Placental epithelial cell (primary cell): ENCODE measurements around a stretch of chr2.

DNA sequence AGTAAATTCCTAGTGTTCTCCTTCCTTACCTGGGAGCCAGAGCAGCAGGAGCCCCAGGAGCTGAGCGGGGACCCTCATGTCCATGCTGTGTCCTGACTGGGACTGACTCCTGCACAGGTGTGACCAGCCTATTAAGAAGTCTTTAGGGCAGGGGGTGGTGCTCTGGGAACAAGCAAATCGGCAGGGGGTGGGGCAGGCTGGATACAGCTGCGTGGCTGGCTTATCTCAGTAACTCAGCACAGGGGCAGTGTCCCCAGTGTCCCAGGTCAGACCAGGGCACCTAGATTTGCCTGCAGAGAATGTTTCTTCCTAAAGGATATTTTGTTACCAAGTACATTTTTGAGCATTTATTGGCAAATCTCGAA, 318.9 kb downstream of the RPIA start:
- CAGE, long polyA plus RNA: no peak

DNA sequence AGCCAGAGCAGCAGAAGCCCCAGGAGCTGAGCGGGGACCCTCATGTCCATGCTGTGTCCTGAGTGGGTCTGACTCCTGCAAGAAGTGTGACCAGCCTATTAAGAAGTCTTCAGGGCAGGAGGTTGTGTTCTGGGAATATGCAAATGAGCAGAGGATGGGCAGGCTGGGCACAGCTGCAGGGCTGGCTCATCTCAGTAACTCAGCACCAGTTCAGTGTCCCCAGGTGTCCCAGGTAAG, 354.9 kb downstream of the RPIA start:
- CAGE, long polyA plus RNA: no peak

GRCh38 chr2:89838335-89838932, 1147.0 kb downstream of the RPIA start:
- CAGE, long polyA plus RNA: no peak

DNA sequence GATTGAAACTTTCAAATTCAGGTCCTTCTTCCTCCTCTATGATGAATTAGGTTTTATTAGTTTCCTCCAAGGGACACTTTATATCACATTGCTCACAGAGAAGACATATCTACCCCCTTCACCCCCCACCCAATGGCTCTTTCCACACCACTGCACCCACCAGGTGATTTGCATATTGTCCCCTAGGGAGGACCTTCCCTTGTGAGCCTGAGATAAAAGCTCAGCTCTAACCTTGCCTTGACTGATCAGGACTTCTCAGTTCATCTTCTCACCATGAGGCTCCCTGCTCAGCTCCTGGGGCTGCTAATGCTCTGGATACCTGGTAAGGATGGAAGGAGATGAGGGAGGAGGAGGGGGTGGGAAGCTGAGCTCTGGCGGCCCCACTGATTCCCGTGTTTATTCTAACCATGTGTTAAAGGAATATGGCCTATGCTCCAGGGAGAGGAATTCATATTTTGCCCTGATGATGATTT, 1255.8 kb downstream of the RPIA start:
- CAGE, long polyA plus RNA: no peak

GRCh38 chr2:90021308-90021753, 1329.9 kb downstream of the RPIA start:
- CAGE, long polyA plus RNA: no peak

DNA sequence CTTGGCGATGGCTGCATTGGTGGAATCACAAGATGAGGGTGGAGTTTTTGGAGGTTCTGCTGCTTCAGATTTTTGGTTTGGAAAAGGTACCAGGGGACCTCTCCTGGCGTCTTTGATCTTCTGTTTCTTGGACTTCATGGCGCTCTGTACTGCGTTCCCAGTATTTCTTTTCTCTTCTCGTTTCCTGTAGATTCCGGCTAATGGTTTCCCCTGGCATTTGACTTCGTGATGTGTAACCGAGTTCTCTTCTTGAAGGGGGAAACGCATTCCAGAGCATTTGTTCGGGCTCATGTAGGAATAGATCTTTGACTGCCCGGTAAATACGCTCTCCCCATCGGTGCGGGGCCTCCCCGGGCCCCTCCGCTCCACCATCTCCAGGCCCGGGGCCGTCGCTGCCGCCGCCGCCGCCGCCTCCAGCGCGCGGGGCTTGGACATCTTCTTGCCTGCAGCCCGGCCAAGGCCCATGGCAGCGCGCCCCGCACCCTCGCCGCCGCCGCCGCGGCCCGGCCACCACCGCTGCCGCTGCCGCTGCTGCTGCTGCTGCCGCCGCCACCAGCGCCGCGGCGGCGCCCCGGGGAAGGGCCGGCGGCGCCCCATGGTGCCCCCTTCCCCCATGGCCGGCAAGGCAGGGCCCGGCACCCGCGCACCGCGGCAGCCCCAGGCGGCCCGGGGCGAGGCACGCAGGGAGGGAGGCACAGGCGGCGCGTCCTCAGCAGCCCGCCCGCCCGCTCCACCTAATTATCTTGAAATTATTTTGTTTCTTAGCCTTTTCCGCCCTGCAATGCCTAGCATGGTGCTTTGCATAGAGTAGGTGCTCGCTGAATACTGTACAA, 2838.4 kb upstream of the AQP7B start:
- CAGE, long polyA plus RNA: no peak

GRCh38 chr2:95115515-95115769, 6.2 kb downstream of the MRPS5 start:
- CAGE, long polyA plus RNA: no peak

GRCh38 chr2:95391780-95392214, 10.7 kb upstream of the FAHD2A start:
- CAGE, long polyA plus RNA: no peak

DNA sequence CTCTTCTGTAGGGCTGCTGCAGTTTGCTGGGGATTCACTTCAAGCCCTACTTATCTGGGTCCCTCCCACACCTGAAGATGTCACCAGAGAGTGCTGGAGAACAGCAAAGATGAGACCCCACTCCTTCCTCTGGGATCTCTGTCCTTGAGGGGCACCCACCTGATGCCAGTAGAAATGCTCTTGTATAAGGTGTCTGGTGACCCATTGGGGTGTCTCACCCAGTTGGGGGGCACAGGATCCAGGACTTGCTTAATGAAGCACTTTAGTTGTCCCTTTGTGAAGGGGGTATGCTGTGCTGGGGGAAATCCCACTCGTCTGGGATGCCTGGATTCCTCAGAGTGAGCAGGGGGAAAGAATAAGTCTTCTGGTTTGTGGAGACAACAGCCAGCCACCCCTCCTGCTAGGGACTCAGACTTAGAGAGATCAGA, 165.9 kb downstream of the ANKRD36C start:
- CAGE, long polyA plus RNA: no peak

DNA sequence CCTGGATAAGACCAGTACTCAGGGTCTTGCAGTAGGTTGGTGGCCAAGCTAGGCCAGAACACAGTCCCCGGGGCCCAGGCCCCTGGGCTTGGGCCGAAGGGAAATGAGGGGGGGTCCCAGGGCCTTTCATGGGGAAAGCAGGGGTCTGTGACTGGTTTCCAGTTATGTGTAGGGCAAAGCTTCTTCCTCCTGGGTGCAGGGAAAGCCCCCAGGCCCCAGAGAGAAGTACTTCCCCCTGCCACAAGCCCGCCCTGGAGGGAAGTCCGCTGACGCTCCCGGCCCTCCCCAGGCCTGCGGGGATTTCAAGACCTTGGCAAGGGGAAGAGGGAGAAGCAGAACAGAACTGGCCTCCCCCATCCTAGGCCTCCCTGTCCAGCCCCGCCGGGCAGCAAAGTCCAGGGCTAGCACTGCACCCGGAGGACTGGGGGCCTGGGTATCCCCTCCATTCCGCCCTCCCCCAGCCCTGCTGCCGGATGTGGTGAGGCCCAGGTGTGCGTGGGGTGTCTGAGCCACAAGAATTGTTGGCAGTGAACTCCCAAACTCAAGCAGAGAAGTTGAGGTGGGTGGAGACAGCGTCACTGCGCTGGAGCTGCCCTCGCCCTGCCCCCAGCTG, 900 bp upstream of the DUSP2 start:
- CAGE, long polyA plus RNA: no peak

- CAGE, long polyA plus RNA: no peak
These were observed 18.6 kb upstream of the DUSP2 start for GRCh38 chr2:96163539-96164546.

DNA sequence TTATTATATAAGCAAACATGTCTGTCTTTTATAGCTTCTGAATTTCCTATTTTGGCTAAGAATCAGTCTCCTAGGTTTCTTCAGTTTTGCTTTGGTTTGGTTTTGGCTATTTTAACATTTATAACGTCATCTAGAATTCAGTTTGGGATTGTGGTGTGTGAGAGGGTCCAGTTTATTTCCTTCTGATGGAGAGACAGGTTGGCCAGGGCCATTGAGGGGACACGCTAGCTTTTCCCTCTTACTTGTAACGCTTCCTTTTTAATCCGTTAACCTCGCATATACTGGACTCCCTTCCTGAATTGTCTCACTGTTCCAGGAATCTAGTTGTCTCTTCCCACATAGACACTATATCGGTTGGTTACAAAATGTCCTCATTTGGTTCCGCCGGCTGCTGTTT, 35.2 kb downstream of the NEURL3 start:
- CAGE, long polyA plus RNA: no peak

GRCh38 chr2:96526821-96527984, 9.3 kb upstream of the ARID5A start:
- CAGE, long polyA plus RNA: no peak

DNA sequence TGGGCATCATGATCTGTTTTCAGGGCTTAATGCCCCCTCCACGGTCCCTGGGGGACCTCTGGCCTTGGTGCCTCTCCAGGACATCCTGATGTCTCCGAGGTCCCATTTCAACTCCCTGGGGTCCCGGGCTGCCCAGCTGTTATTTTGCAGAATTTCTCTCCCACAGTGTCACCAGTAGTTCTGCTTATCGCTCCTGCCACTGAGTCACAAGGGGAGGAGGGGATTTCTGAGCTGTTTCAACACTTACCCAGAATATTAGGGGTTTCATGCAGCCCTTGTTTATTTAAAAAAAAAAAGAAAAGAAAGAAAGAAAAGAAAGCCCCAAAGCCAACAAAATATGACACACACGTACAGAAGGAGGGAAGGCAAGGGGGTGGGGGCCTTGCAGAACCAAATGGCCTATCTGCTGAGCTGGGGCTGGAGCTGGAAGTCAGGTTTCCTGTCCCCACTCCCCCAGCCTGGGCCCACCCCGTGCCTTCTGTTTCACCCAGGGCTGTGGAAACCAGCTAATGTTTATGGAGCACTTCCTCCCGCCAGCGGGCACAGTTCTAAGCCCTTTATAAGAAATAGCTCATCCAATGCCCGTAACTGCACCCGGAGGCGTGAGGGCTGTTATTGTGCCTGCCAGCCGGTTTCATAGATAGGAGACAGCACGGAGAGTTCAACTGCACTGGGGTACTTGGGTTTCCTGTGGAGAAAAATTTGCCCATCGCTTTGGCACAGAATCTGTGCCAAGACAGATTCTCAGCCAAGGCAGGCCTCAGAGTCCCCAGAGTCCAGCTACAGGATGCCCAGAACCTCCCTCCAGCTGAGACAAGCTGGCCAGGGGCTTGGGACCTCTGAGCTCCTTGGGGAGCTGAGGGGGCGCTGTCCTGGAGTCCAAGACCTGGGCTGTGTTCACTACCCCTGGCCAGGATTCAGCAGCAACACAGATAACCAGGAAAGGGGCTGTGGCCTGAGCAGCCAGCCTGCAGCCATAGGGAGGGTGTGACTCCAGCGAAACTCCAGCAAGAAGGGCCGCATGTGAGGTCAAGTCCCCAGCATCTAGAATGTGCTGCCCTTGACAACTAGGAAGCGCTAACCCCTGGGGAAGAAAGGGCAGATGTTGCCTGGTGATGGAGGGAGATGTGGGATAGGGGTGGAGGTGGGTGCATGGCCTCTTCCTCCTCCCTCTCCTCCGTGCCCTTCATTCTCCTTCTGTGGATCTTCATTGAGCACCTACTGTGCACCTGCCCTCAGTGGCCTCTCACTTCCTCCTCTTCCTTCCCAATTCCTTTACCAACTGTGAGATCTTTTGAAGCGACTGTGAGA, 8.1 kb upstream of the ARID5A start:
- CAGE, long polyA plus RNA: no peak

DNA sequence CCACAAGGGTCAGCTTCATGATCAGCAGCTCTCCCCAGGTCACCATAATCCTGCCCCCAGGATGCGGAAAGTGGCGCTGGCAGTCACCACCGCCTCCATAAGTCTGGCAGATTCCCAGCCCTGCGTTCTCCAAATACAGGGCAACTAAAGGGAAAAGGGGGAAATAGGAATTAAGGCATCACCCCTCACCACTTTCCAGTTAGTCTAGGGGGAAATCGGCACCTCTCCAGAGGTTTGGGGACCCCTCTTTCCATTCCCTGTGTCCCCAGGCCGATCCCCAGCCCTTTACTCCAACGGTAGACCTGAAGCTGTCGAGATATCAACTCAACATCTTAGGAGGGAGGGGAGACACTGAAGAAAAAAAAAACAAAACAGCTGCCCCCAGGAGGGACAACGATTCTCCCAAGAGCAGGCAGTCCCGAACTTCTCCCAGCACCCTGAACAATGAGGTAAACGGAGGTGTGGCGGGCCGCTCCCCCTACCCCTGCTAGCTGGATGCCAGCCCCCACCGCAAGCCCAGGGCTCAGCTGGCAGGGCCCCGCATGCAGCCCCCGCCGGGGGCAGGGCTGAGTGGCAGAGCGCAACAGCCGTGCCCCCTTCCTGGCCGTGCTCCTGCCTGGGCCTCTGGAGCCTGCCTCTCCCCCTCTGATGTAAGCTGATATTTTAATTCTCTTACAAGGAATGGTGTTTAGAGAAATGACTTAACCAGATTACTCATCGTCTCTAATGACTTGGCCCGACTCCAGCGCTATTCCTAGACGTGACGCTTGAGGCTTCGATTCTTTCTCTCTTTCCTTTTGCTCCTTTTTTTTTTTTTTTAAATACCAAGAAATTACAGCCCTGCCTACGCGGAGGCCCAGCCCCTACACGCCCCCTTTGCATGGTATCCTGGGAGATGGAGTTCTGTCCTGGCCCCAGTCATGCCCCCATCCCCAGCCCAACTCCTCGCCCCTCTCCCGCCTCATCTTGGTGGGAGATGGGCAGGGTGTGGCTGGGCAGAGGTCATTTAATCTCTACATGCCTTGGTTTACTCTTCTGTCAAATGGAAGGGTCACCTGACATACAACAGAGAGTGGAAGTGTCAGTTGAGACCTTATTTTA, 4.7 kb upstream of the ARID5A start:
- CAGE, long polyA plus RNA: no peak

DNA sequence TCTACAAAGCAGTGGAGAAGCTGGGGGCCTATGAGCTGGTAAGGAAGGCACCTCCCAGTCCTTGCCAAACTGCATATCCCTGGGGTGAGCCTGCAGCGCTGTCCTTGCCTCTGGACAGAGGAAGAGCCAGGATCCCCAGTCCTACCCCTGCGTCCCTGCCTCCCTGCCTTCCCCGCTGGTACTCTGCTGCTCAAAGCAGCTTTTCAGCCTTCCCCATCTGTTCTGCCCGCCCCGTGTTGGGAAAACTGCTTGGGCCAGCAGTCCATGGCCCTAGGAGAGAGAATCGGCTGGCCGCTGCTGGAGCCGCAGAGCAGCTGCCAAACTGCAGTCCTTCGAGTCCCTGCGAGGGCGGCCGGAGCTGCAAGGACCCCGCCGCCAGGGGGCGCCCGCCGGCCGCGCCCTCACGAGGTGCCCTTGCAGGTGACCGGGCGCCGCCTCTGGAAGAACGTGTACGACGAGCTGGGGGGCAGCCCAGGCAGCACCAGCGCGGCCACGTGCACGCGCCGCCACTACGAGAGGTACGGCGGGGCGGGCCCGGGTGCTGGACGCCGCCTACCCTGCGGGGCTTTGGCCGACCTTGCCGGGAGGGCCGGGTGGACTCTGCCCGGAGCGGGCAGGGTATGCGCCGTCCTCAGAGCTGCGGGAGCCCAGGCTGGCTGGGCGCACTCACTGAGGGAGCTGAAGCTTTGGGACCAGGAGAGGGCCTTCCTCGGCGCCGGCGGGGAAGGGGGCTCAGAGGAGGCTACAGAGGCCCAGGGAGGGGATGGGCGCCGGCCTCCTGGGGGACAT, 13.4 kb downstream of the ARID5A start:
- CAGE, long polyA plus RNA: no peak

- CAGE, long polyA plus RNA: no peak
These were observed 43.1 kb downstream of the KANSL3 start for GRCh38 chr2:96594617-96595785.

- CAGE, long polyA plus RNA: no peak
These were observed 15.3 kb downstream of the KANSL3 start for GRCh38 chr2:96622468-96623473.

- CAGE, long polyA plus RNA: no peak
These were observed 1.2 kb downstream of the KANSL3 start for GRCh38 chr2:96636575-96637723.

DNA sequence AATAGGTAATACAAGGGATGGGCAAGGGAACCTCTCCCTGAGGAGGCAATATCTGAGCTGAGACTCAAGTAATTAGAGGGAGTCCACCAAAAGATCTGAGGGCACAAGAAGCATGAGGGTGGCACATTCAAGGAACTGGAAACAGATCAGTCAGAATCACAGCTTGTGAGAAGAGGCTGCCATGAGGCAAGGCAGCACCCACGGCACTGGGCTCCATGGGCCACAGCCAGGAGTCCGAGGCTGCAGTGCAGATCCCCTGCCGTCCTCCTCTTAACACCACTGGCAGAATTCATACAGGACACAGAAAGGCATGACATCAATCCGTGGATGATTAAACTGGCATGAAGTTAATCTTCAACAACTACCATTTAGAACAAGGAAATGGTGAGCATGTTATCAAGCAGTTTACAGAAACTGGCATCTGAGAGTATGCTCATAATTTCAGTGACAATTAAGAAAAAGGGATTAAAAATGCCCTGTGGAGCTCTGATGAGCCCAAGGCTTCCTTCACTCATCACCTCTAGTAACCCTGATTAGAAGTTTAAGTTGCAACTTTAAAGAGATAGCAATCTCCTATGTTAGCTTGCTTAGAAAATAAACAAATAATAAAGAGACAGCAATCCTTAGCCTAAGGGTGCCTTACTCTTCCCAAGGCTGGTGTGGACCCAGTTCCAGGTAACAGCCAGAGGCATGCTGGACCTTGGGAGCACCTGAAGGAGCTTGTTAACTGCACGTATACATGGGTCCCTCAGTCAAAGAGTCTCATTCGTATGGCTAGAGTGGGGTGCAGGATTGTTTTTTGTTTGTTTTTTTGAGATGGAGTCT, 25.5 kb downstream of the LMAN2L start:
- CAGE, long polyA plus RNA: no peak